Cardiac ventricle fibroblast (primary cell): ENCODE results near the genes POLDIP2, SEBOX, VTN and SLC46A1.

DNA sequence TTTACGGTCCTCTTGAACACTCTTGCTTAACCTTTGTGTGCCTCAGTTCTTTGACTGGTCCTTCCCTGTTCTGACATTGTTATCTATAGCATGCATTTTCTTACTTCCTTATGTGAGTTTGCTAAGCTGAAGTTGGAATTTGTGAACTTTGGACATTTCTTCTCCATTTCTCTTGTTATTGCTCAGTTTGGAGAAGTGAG lies 29.6 kb upstream of the WSB1 start:
- RAMPAGE, long total RNA, result no peak

DNA sequence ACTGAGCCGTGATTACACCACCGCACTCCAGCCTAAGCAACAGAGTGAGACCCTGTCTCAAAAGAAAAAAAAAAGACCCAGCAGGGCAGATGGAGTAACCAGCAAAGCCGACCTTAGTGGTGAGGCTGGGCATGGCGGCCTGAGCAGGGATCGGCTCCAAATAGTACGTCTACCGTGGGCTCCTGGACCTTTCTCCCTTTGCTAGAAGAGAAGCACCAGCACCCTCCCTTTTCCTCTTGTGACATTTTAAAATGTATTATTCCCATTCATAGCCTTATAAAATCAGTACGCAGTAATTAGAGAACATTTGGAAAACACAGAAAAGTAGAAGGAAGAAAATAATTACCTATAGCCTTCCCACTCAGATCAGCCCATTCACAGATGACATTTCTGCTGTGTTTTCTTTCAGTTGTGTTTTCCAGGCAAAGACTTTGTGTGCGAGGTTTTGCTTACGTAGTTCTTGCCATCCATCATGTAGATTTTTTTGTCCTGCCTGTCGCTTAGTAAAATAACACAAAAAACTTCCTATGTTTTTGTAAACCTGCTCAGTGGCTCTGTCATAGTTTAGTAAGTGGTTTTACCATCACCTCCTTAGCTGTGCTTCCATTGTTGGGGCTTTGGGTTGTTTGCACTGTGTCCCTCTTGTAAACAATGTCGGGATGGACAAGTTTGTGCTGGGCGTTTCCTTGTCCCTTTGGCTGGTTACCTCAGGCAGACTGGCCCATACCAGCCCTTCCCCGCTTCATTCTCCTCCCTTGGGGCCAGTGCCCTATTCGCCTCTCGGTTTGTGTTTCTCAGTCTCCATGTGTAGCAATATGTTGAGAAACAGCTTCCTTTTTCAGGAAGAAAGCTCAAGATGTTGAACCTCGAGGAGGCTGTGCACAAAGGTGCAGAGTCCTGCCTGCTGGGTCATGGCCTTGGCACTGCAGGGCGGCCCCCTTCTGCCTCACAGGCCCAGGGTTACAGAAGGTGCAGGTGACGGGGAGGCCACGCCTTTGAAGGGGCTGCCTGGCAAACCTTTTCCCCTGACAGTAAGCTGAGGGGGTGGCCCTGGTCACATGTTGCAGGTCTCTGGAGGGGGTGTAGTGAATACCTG lies 74.5 kb downstream of the KSR1 start:
- RAMPAGE, long total RNA, result no peak

DNA sequence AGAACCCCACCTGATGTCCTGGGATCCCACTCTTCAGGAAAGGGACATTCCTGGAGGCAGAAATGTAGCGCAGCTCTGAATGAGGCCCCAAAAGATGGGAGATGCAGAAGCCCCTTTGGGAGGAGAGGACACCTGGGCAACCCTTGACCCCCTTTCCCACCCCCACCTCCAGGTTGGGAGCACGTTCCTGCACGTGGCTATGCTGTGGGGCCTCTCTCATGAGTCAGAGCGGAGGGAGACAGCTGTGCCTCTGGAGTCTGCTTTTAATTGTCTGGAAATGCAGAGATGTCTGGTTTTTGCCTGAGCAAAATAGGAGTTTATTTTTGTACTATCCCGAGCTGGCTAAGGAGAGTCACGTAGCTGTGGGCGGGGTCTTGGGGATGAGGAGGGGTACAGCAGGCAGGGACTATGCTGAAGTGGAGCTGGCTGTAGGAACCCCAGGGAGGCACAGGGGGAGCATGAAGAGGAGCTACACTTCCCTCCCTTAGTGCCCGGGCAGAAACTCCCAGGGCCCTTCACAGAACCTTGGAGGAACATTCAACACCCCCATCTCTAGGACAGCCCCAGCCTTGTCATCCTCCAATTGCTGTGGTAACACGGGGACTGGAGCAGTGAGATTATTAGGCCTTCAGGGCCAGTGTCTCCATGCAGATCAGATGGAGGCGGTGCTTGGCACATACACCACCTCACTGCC lies 44.8 kb upstream of the LGALS9 start:
- RAMPAGE, long total RNA, result no peak

DNA sequence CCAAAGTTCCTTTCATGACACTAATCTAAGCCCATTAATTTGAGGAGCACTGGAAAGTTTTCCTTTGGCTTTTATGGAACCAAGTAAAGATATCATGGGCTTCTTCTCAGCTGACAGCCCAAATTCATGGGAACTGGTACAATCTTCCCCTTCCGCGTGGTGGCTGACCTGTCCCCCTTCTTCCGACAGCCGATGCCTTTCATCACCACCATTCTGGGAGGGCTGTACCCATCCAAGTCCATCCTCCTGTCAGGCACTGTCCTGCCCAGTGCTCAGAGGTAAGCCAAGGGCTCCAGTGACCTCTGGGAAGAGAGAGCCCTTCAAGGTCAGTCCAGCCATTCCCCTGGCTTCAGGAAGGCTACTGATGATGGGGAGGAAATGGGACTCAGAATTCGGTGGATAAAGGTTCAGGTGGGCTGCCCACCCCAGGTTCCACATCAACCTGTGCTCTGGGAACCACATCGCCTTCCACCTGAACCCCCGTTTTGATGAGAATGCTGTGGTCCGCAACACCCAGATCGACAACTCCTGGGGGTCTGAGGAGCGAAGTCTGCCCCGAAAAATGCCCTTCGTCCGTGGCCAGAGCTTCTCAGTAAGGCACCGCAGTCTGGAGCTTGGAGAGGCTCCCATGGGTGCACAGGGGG lies 16.0 kb downstream of the LGALS9 start:
- RAMPAGE, long total RNA, result no peak

DNA sequence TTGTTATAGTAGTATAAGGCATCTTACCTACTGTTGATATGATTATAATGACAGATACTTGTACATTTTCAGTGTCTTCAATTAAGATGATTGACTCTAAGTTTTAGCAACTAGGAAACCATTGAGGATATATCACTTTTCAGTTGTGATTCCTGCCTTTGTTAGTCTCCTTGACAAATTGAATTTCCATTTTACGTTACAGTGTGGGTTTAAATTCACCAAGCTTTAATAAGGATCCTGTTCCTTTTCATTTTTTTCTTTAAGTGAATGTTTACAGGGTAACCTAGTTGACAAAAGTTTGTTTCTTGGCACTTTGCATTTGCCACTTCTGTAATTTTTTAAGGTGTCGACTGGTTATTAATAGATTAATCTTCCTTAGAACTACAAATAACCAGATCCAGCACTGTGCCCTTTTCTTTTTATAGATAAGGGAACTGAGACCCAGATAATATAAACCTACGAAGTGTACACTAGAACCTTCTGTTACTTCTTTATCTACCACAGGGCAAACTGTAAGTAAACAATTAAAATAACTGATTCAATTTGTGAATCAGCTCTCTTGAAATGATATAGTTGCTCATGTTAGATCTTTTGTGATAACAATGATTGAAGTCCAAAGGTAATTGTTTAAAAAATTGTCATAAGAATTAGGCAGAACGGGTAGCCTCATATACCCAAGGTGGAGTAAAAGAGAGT lies 55.3 kb downstream of the NLK start:
- RAMPAGE, long total RNA, result no peak

DNA sequence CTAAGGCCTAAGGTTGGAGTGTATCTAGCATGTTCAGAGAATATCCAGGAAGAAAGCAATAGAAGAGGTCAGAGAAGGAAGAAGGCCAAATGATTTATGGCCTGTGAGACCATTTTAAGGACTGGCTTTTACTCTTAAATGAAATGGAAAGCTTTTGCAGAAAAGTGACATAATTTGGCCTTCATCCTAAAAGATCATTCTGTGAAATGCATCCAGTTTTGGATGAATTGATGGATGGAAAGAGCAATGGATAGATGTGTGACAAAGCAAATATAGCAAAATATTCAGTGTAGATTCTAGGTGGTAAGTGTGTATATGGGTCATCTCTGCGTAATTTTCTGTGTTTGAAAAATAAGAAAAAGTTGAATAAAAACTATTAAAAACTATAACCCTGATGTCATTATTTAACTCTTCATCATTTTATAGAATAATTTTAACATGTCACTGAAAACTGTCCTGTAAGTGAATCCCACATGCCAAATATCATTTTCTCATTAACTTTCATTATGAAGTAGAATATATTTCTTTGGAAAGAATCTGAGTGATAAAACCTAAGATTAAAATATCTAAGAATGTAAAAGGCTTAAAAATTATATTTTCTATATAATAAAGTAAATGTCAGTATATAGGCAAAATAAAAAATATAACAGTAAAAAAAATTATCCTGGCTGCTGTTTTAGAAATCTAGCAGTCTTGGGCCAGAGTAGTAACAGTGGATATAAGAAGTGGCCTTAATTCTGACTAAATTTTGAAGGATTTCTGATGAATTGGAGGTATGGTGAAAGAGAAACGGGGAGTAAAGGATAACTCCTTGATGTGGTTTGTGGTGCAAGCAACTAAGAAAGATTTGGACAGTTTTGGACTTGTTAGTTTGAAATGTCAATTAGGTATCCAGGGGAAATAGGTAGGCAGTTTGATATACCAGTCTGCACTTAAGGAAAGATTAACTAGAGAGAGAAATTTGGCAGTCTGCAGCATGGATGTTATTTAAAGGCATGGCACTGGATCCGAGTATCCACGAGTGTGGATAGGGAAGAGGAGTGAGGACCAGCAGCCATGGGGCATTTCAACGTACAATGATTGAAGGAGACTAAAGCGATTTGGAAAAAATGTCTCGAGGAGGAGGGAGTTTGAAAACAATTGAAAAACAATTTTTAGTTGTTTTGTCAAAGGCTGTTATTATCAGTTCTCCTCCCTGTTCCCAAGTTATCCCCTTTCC lies 117.1 kb downstream of the NLK start:
- RAMPAGE, long total RNA, result no peak

DNA sequence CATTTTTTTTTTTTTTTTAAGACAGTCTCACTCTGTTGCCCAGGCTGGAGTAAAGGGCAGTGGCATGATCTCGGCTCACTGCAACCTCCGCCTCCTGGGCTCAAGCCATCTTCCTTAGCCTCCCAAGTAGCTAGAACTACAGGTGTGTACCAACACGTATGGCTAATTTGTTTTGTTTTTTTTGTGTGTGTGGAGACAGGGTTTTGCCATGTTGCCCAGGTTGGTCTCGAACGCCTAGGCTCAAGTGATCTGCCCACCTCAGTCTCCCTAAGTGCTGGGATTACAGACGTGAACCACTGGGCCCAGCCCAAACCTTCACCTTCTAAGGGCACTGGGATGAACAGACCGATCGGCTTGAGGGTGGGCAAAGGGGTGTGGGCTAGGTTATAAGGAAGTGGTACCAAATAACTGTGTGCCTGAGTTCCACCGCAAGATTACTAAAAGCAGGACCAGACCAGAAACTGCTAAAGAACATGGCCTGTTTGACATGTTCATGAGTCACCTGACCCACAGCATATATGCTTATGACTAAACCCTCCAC lies 8.0 kb downstream of the TMEM97 start:
- RAMPAGE, long total RNA, result no peak

DNA sequence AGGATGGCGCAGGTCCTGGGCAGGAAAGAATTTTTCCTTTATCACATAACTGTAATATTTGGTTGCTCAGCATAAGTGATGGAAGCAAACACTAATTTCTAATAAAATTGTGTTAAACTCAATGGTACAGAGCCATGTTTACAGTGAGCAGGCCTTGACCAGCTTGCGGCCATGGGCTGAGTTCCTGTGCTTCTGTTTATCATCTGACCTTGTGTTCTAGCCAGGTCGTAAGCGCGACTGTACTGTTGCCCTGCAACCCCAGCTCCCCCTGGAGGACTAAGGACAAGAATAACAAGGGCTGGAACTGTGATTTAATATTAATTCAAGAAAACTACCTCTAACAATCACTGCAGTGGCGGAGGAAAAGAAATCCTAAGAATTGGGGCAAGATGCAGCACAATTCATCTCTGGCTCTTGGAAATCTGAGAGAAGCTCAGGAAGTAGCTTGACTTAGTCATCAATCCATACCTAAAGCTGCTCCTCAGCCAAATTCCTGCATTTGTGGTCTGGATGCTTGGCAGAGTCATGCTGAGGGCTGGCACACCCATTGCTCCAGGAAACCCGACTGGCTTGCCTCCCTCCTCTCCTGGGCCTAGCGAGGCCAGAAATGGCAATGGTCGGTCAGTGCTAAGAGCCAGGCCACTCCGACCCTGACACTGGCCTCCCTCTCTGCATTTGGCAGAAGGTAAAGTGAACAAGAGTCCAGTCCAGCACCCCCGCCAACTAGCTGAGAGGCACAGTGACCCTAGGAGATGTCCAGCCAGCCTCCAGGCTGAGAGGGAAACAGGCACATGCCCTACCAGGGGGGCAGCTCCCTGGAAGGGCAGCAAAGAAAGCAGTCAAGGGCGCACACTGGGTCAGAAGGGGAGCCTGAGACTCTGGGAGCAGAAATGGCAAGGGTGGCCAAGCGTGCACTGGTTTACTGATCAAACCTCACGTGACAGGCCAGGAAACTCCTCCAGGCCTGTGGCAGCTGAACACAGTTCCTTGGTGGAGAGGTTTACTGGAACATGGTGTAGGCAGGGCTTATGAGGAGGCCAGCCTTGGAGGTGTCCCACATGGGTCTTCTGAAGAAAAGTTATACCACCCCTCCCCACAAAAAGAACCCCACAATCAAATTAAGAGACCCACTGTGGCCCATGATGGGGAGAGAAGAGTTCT lies 10.1 kb downstream of the POLDIP2 start:
- RAMPAGE, long total RNA, result no peak

GRCh38 chr17:28357023-28357988 lies at the start of gene POLDIP2:
TSS of gene POLDIP2 (minus strand) at chr17:28357527.
- RAMPAGE, long total RNA, result no peak

- RAMPAGE, long total RNA, result no peak
Measured at GRCh38 chr17:28364914-28365491, at the start of gene SEBOX. TSS of gene SEBOX (minus strand) at chr17:28365199.

DNA sequence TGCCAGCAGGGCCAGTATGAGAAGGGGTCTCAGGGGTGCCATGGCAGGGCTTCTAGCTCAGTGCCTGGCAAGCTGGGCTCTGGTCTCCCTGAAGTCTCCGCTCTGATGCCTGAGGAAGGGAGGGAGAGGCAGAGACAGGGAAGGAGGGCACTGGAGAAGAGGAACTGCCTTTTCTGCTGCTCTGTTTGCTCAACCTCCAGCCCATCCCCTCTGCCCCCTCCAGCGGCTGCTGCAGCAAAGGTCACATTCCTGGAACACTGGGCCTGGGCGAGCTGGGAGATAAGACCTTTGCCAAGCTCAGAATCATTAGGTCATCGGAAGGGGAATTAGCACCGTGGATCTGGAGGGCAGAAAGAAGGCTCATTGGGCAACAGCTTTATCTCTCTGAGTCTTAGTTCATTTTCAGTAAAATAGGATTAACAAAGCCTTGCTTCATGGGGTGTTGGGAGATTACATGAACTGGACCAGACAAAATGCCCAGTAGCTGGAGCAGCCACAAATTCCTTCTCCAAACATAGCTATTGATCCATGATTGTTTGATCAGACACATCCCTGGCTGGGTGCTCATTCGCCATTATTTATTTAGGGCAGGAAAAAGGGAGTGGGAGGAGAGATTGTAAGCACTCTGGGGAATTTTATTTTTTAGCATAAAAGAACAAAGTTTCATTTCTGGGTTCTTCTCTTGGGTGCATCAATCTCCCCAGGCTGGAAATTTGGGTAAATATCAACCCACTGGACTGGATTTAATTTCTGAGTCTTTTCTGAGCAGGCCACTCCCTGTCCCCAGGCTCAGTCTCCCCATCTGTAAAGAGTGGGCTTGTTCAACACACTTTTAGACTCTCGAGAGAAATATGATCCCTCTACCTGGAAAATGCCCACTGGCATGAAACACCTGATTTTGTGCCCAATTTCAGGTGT lies at the start of gene VTN:
VTN (minus strand) TSS at position 146 of the 918 bp plus-strand sequence.
- RAMPAGE, long total RNA, result no peak

DNA sequence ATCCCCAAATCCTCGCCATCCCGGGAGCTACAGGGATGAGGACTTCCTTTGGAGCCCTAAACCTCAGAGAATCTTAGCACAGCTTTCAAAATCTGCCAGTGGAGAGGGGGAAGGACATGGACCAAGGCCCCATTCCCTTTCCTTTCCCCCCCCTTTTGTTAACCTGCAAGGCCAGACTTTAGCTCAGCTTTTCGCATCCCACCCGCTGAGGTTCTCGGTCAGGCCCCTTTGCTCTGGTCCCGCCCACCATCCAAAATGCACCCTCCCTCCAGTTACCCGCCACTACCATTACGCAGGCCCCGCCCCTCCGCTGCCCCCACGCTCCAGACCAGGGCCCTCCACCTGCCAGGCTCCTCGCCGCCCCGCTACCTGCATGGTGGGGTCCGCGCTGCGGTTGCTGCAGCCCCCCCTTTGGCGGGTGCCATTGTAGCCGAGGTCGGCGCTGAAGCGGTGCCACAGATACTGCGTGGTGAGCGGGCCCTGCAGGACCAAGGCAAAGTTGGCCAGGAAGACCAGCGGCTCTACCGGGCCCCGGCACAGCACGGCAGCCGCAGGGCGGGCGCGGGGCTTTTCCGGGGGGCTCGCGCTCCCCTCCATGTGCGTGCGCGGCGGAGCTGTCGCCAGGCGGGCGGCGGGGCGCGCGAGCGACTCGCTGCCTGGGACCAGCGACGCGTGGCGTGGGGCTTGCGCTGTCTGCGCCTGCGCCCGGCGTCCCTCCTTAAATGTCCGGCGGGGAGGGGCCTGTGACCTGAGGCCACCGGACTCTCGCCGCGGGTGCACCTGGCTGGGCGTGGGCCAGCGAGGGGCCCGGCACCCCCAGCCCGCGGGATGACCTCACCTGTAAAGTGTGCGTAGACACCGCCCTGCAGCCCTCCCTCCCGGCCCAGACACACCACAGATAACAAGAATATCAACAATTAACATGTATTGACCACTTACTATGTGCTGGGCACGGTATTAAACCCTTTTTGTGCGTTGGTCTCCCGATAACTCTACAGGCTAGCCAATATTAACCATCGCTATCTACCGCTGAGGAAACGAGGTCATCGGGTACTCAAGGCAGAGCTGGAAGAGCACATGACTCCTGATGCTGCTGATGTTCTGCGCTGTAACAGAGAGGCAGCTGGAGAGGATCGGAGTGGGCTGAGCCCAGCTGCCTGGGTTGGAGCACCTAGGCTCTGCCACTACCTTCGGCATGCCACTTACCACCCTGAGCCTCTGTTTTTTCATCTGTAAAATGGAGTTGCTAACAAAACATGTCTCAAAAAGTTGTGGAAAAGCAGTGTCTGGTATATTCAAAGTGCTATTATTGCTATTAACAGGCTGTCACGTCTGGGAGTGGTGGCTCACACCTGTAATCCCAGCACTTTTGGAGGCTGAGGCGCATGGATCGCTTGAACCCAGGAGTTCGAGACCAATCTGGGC lies at the start of gene SLC46A1:
SLC46A1 (minus strand) TSS at position 695 of the 1,425 bp plus-strand sequence.
- RAMPAGE, long total RNA, result no peak

DNA sequence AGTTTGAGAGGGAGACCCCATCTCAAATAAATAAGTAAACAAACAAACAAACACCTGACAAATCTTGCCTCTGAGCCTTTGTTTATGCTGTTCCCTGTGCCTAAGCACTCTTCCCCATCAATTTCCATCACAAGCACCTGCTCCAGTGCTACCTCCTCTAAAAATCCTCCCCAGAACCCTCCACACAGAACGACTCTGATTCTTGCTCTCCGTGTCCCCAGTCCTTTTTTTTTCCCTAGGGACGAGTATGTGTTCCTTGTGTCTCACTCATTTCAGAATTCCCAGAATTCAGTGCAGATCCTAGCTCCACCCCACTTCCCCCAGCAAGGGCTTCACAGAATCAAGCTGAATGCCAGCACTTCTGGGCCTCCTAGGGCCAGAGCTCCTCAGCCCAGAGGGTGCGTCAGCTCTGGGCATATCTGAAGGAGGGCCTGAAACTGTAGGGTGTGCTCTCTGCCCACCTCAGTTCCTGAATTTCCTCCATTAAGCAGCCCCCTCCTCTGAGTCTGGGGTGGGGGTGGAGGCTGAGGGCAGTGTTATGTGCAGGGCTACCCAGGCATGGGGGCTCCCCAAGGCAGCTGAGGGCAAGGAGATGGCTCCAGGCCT lies 6.7 kb downstream of the UNC119 start:
- RAMPAGE, long total RNA, result no peak

DNA sequence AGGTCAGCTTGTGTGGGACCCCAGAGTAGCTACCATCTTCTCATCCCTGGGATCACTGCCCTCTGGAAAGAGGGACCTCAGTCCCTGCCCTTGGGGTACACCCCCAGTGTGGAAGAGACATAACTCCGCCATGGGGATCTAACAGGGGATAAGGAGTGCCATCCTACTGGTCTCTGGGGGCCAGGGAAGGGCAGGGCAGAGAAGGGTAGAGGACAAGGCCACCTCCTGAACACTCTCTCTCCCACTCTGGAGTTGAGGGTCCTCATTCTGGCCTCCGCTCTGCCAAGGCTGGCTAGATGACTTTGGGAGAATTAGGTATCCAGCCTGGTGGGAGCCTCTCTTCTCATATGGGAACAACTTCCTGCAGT lies 3.7 kb downstream of the UNC119 start:
- RAMPAGE, long total RNA, result no peak

GRCh38 chr17:28574485-28575078 lies 2.1 kb downstream of the ALDOC start:
- RAMPAGE, long total RNA, result no peak

DNA sequence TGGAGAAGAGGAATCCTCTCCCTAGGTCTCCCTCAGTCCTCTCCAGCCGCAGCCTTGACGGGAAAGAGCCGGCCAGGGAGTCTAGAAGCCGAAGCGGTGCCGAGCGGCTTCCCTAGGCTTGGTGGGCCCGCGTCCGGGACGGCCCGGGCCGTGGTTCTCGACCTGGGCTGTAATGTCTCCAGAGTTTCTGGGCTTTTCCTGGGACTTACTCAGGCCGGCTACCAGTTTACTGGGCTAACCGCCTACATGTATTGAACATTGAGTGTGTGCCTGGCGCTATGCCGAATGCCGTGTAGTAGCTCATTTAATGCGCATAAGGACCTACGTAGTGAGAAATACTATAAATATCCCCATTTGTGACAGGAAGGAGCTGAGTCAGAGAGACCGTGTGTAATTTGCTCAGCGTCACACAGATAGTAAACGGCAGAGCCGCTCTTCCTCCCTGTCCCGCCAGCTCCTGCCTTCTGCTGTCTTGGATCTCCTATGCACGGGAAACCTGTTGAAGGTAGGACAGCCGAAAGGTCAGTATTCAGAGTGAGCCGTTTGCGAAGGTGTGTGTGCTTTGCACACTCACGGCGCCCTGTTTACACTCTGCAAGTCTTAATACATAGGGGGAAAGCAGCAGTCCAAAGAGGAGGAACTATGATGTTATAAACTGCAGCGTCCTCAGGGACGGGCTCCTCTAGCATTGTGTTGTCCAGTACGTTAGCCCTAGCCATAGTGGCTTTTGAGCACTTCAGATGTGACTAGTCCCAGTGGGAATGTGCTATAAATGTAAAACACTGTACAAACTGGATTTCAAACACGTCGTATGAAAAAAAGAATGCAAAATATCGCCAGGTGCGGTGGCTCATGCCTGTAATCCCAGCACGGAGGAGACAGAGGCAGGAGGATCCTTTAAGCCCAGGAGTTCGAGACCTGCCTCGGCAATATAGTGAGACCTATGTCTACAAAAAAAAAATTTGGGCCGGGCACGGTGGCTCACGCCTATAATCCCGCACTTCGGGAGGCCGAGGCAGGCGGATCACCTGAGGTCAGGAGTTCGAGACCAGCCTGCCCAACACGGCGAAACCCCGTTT lies 849 bp upstream of the SPAG5 start:
- RAMPAGE, long total RNA, result no peak

DNA sequence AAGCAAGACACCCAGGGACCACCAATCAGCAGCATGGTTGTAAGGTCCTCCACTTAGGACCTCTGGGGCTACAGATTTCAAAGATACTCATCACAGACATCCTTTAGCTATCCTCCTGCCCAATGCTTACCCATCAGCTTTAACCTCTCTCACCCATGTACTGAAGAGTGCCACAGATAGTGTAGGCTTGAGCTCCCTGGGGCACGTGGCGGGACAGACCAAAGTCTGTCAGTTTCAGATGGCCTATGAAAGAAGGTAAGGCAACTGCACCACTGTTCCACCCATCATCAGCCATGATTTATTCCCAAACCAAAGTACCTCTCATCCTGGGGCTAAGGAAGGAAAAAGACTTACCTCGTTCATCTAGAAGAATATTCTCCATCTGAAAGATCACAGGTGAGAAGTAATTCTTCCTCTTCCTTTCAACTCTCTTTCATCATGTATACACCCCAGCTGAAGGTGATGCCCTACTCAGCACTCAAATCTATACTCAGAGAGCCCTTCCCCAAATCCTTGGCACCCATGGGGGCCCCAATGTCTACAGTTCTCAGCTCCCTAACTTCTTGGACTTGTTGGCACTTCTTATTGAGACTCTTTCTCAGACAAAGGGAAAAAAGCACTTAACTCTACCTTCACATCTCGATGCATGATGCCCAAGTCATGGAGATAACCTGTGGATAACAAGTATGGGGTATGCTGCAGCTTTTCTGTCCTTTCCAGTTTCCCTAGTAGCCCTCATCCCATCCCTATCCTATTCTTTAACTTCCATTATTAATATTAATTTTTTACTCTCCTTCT lies 2.4 kb downstream of the RSKR start:
- RAMPAGE, long total RNA, result no peak

- RAMPAGE, long total RNA, result no peak
Measured at GRCh38 chr17:28612989-28614036, 672 bp downstream of the RSKR start.

GRCh38 chr17:28631595-28632142 lies 13.3 kb downstream of the BLTP2 start:
- RAMPAGE, long total RNA, result no peak

DNA sequence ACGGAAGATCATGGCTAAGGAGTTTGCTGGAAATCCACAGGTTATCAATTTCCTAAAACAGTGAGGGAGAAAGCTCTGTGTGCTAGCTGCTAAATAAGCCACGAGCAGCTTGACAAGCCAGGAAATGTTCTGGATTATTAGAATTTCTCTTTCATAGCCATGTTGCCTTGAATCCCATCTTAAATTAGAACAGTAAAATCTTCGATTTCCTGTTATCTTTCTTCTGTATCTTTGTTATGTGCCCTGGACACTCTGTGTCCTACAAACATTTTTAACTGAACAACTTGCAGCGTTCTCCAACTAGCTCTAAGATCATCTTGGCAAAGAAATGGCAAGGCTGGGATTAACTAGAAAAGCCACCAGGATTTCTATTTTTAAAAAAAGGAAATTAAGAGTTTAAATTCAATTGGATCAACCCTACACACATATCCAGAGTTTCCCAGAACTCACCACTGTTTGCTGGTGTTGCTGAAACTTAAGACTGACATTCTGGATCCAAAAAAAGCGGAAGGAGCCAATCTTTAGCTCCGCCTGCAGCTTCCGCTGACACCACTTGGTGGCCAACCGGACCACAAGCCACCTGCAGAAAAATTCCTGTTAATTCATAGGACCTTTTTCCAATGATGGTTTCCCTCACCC lies 1.2 kb downstream of the BLTP2 start:
- RAMPAGE, long total RNA, result no peak